Right lobe of liver (tissue), 4 donors: ENCODE measurements around the gene ALPK1.

GRCh38 chr4:112296866-112297981, at the start of gene ALPK1:
ALPK1 (plus strand) TSS chr4:112297369.
- PRO-cap, 4 experiments: peak in 4 of 4 experiments; most common plus-strand start chr4:112297378 (in 4); most common minus-strand start chr4:112297219 (in 1)
- RAMPAGE, long total RNA, 2 experiments: start-site peak on the plus strand in 2 of 2 experiments, at chr4:112297369-112297406 at its widest, 98 to 116 reads per replicate

GRCh38 chr4:112312631-112313142, 15.5 kb downstream of the ALPK1 start:
- PRO-cap, 4 experiments: no peak in any of the 4 experiments
- RAMPAGE, long total RNA, 2 experiments: no peak in any of the 2 experiments

DNA sequence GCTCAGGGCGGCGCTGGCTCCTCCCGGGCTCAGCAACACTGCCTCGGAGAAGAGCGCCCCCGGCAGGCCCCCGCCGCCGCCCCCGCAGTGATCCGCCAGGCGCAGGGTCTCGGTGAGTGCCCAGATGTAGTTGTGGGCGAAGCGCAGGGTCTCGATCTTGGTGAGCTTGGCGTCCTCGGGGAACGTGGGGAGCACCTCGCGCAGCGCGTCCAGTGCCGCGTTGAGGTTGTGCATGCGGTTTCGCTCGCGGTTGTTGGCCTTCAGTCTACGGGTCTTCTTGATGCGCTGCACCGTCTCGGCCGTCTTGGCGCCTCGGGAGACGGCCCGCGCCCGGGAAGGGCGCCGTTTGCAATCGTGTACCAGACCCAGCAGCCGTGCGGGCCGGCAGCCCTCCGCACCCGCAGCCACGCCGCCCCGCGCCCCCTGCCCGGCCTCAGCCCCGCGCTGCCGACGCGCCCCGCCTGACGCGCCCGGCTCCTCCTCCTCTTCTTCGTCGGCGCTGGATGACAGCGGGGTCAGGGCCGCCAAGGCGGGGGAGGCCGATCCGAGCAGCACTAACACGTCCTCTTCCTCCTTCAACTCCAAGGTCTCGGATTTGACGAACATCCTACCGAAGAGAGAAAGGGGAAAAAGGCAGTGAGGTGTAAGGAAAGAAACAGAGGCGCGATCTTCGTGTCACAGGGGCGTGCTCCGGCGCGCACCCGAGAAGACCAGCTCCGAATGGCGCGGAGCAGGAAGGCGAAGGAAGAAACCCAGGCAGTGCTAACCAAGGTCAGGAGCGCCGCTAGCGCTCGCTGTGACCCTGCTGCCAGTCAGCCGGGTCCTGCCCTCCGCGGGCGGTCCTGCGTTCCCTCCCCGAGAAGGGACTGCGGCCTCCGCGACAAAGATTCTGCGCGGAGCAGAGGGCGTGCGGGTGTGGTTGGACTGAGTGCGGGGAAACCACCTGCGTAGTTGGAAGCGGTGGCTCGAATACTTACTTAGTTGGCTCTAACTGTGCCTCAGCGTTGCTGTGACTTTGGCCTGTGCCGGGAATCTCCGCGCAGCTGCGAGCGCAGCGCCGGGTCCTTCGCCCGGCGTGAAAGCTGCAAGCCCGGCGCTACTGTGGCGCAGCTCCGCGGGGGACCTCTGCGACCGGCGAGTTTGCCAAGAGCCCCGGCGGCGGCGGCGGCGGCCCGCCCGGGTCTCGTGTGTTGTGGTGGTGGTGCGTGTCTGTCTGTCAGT, 700 bp downstream of the NEUROG2 start:
- PRO-cap, 4 experiments: no peak in any of the 4 experiments
- RAMPAGE, long total RNA, 2 experiments: no peak in any of the 2 experiments

GRCh38 chr4:112704722-112705911, 68.2 kb downstream of the LARP7 start:
- PRO-cap, 4 experiments: no peak in any of the 4 experiments
- RAMPAGE, long total RNA, 2 experiments: no peak in any of the 2 experiments

DNA sequence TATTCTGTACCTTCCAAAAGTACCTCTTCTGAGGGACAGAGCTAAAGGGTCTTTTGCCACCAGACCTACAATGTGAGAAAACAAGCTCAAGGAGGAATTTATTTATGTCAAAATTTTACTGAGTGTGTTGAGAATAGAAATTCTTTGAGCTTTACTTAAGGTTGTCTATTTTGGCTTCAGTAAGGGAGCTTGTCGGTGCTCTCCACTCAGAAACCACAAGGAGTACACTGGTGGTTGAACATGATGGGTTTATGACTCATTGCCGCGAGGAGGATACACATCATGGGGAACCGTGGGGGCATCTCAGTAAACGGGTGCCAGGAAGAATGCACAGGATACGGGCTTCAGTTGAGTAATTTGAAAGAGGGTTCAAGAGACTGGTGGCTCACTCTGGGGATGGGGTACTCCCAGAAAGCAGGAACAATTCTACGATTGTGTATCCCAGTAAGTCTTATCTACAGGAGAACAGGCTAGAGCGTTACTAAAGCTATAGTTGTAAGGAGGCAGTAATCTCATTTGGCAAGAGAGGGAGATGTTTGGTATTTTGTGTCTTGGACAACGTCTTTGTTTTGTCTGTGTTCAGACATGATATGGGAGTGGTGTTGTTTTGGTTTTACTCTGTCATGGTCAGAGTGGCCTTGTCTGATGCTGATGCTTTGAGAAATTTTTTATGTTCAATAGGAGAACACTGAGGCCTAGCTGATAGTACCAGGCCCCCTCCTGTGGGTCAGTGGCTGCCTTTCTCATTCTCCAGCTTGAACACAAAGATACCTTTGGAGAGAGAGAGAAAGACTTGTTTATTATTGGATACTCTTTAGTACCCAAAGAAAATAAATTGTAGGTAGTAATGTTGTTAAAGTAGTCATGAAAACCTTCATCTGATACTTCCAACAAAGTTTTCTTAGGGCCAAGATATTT, 3.3 kb downstream of the ANK2 start:
- PRO-cap, 4 experiments: no peak in any of the 4 experiments
- RAMPAGE, long total RNA, 2 experiments: no peak in any of the 2 experiments

GRCh38 chr4:113068950-113069924, 19.8 kb downstream of the ANK2 start:
- PRO-cap, 4 experiments: peak in 4 of 4 experiments; most common plus-strand start chr4:113069199 (in 3); most common minus-strand start chr4:113069422 (in 2)
- RAMPAGE, long total RNA, 2 experiments: no peak in any of the 2 experiments

DNA sequence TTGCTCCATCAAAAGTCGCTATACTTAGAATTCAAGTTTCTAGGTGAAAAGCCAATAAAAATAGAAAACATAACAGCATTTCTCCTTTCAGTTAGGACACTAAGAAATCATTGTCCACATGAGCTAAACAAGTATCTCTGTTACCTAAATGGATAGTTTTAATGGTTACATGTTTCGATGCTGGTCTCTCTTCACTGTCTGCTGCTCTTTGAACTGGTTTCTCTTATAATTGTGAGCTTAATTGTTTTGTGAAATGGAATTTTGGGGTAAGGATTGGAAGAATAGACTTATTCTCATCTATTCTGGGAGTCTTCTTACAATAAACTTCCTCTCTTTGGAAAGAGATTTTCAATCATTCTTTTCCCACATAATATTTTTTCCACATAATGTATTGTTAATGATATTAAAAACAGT, 246.2 kb downstream of the ANK2 start:
- PRO-cap, 4 experiments: no peak in any of the 4 experiments
- RAMPAGE, long total RNA, 2 experiments: no peak in any of the 2 experiments

GRCh38 chr4:113470016-113470598, 291.4 kb downstream of the CAMK2D start:
- PRO-cap, 4 experiments: no peak in any of the 4 experiments
- RAMPAGE, long total RNA, 2 experiments: no peak in any of the 2 experiments

DNA sequence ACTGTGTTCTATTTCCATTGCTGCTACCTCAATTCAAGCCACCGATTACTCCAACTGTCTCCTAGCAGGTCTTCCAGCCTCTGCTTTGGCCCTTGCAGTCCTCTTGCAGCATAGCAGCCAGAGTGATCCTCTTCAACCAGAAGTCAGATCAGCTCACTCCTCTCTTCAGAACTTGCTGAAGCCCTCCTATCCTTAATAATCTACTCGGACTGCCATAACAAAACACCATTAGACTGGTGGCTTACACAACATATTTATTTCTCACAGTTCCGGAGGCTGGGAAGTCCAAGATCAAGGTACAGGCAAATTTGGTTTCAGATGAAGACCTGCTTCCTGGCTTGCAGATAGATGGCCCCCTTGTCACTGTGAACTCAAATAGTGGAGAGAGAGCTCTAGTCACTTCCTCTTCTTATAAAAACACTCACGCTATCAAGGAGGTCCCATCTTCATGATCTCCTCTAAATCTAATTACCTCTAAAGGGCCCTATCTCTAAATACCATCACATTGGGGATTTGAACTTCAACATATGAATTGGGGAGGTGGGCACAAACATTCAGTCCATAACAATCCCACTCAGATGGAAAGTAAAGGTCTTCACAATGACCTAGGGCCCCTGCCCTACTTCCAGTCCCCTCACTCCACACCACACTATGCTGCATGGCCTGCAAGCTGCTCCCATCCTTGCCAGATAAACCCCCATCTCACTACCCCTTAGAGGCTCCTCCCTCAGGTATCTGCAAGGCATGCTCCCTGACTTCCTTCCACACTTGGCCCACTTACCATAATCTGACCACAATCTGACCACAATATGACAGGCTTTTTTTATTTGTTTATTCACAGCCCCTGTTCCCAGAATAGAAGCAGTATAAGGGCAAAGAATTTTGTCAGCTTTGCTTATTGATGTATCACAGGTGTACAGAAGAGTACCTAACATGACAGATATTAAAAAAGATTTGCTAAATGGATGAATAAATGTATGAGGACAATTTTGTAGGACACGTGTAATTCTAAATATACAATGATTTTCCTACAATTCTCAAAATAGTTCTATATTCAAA, 124.9 kb downstream of the CAMK2D start:
- PRO-cap, 4 experiments: no peak in any of the 4 experiments
- RAMPAGE, long total RNA, 2 experiments: no peak in any of the 2 experiments

- PRO-cap, 4 experiments: no peak in any of the 4 experiments
- RAMPAGE, long total RNA, 2 experiments: no peak in any of the 2 experiments
Measured at GRCh38 chr4:113639272-113639856, 122.2 kb downstream of the CAMK2D start.

DNA sequence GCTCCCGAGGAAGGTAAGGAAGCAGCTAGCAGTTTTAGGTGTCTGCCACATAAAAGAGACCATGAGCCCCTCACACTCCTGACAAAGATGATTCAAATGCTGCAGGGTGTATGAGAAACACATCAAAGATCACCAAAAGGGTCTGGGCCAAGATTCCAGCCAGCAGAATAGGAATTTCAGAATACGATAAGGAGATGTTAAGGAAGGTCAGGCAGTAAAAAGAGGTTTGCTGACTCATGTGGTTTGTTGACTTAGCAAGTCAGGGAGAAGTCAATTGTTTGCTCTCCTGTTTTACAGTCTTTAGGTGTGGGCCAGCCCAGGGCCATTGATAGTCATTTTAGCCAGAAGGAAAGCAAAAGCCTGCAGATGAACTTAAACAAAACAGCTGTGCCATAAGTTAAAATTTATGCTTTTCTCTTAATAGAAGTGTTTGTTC, 115.7 kb downstream of the CAMK2D start:
- PRO-cap, 4 experiments: no peak in any of the 4 experiments
- RAMPAGE, long total RNA, 2 experiments: no peak in any of the 2 experiments

DNA sequence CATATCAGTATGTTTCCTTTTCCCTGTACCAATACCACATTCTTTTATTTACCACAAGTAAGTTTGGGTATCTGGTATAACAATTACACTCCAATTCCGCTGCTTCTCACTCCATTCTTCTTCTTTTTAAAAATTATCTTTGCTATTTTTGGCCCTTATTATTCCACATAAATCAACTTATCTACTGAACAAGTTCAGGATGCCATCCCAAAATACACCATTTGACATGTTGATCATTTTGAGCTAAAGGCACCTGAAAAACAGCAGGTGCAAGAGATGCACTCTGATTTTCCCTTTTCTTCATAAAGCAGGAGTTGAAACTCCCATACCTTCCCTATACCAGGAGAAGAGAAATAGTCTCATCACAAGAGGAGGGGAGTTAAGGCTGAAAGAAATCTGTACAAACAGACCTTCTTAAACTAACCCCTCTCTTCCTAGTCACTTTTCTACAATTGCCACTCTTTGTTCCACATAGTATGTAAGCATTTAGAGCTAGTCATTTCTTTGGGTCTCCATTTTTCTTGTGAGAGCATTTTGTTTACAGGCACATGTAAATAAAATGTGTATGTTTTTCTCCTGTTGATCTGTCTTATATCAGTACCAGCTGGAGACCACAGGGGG, 47.2 kb downstream of the CAMK2D start:
- PRO-cap, 4 experiments: no peak in any of the 4 experiments
- RAMPAGE, long total RNA, 2 experiments: no peak in any of the 2 experiments

DNA sequence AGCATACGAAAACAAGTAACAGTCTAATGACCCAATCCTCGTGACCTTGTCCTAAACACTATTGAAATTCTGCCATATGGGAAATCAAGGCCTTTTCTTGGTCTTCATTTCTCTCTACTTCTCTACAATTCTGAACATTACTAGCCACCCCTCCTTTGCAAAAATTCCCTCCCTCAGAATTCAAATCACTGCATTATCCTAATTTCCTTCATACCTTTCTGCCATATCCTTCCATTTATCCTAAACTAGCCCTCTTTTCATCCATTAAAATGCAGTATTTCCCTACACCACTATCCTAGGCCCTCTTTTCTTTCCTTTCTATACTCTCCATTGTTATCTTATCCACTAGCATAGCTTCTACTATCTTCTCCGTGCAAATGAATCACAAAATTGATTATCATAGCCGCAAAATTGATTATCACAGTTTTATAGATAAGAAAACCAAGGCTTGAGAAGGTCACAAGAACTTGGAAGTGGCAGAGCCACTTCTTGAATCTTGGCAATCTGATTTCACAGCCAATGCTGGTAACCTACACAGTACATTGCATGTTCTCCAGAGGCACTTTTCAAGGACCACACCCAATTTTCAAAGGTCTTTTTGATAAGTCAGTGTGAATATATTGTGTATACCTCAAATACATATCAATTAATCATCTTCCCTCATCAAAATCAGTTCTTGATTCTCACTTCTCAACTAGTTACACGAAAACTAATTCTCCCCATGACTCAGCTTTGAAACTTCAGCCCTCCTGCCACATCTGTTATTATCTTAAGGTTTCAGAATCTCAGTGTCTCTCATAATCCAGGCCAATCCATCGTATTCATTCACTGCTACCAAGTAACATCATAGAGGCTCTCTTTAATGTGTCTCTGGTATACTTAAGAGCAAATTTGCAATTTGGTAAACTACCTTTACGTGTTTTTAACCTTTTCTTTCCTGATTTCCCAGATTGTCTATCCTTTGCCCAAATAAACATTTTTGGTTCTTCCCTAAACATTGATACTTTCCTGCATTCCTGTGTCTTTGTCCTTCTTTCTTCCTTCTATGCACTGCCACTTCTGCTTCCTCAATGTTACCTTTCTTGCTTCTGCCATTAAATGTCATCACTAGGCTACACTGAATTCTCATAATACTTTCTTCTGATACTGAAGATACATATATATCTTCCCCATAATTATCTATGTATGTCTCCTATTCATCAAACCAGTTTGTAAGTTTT, 16.9 kb downstream of the CAMK2D start:
- PRO-cap, 4 experiments: no peak in any of the 4 experiments
- RAMPAGE, long total RNA, 2 experiments: no peak in any of the 2 experiments

GRCh38 chr4:113758454-113759021, 3.0 kb downstream of the CAMK2D start:
- PRO-cap, 4 experiments: no peak in any of the 4 experiments
- RAMPAGE, long total RNA, 2 experiments: no peak in any of the 2 experiments

- PRO-cap, 4 experiments: peak in 3 of 4 experiments; most common plus-strand start chr4:117375514 (in 3)
- RAMPAGE, long total RNA, 2 experiments: no peak in any of the 2 experiments
Measured at GRCh38 chr4:117375302-117375702, 289.9 kb upstream of the TRAM1L1 start.

DNA sequence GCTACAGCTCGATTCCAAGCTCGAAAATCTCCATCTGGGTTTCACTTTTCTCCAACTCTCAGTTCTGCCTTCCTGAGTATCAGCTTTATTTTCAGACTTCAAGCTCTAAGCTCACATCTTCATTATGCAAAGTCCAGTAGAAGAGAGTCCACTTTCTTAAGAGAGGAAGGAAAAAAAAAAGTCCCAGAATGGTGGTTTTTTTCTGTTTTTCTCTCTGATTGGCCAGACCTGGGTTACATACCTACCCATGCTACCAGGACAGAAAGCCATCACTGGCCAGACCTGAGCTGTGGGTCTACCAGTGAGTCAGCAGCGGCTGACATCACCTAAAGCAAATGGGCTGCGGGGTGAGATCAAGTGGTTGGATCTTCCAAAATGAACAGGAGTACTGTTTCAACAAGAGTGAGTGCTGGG, 1.7 kb upstream of the NDST3 start:
- PRO-cap, 4 experiments: no peak in any of the 4 experiments
- RAMPAGE, long total RNA, 2 experiments: no peak in any of the 2 experiments

DNA sequence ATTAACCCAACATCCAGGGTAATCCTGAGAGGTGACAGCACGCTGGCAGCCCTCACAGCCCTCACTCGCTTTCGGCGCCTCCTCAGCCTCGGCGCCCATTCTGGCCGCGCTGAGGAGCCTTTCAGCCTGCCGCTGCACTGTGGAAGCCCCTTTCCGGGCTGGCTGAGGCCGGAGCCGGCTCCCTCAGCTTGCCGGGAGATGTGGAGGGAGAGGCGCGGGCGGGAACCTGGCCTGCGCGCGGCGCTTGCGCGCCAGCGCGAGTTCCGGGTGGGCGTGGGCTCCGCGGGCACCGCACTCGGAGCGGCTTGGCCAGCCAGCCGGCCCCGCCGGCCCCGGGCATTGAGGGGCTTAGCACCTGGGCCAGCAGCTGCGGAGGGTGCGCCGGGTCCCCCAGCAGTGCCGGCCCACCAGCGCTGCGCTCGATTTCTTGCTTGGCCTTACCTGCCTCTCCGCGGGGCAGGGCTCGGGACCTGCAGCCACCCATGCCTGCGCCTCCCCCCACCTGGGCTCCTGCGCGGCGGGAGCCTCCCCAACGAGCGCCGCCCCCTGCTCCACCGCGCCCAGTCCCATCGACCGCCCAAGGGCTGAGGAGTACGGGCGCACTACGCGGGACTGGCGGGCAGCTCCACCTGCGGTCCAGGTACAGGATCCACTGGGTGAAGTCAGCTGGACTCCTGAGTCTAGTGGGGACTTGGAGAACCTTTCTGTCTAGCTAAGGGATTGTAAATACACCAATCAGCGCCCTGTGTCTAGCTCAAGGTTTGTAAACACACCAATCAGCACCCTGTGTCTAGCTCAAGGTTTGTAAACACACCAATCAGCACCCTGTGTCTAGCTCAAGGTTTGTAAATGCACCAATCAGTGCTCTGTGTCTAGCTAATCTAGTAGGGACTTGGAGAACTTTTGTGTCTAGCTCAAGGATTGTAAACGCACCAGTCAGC, 87.2 kb downstream of the PRSS12 start:
- PRO-cap, 4 experiments: no peak in any of the 4 experiments
- RAMPAGE, long total RNA, 2 experiments: no peak in any of the 2 experiments

GRCh38 chr4:118279561-118279967, 73.2 kb downstream of the PRSS12 start:
- PRO-cap, 4 experiments: no peak in any of the 4 experiments
- RAMPAGE, long total RNA, 2 experiments: no peak in any of the 2 experiments

GRCh38 chr4:118282219-118283361, 70.2 kb downstream of the PRSS12 start:
- PRO-cap, 4 experiments: no peak in any of the 4 experiments
- RAMPAGE, long total RNA, 2 experiments: no peak in any of the 2 experiments

DNA sequence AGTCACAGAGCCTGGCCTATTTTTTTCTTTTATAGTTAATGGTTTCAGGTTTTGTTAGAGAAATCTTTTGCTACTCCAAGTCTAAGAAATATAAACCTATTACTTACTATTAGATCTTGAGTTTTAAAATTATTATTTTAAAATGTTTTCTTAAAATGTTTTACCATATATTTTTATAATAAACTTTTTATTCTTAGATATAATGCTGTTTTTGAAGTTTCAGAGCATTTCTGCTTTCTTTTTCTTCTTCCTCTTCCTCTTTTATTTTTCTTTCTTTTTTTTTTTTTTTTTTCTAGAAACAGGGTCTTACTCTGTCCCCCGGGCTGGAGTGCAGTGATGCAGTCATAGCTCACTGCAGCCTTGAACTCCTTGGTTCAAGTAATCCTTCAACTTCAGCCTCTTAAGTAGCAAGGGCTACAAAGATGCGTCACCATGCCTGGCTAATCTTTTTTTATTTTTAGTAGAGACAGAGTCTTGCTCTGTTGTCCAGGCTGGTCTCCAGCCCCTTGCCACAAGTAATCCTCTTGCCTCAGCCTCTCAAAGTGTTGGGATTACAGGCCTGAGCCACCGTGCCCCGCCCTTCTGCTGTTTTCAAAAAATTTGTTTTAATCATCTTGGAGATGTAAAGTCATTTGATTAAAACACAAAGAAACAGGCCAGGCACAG, 27.9 kb downstream of the SYNPO2 start:
- PRO-cap, 4 experiments: no peak in any of the 4 experiments
- RAMPAGE, long total RNA, 2 experiments: no peak in any of the 2 experiments